NT2/D1 (cell line): Measurements from ENCODE around the gene MACF1.

DNA sequence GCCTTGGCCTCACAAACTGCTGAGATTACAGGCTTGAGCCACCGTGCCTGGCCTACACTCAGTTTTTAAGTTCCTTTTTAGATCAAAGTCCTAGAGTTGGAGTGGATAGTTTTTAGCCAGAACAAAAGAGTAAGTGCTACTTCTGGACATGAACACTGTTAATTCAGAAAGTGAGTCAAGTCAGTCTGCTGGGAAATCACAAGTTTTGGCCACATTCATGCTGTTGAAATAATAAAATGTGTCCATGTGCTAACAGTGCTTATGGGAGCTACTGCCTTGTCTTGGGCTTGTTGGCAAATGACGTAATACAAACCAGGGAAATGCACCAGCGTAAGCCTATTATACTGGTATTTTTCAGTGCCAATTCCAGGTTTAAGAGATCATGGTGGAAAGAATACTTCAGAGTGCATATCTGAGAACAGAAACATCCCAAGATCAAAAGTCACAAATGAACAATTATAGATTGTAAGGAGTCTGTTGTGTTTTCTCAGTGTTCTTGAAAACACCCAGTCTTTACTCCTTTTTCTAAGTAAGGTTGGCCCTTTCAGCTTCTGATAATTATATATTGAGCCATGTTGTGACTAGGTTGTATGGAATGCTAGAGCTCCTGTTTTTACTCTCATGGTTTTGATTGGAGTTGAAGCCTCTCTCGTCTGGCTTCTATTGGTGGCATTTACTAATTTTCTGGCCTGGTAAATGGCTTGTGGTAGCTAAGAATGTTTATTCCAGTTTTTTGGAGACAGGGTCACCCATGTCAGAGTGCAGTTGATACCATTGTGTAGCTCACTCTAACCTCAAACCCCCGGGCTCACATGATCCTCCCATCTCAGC, 84.5 kb downstream of the NDUFS5 start:
- RRBS, 2 experiments = no CpG with 5 or more reads among the region's 5 CpGs

DNA sequence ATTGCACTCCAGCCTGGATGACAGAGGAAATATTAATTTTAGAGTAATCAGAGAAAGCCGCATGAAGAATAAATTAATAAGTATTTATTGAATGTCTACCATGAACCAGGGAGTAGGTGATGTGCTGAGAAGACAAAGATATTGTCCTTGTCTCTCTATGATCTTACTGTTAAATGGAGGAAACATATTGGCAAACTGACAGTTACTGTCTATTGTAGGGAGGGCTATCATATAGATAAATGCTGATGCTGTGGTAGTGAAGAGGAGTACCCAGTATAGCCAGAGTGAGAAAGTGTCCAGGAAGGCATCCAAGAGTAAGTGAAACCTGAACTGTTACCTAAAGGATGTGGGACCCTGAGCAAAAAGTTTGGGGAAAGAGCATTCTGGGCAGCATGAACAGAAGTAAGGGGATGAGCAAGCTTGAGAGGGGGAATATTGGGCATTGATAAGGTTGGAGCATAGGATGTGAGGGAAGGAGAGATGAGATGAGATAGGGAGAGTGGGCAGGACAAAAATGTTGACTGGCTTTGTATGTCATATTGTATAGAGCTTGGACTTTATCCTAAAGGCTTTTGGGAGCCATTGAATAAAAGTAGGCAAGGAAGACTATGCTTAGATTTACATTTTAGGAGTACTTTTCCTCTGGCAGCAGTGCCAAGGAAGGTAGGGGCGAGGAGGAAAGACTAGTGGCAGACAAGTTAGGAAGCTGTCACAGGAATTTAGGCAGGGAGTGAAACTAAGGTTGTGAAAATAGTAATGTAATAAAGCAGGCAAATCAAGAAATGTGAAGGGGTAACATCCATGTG, 88.6 kb downstream of the NDUFS5 start:
- RRBS, 2 experiments = no CpG with 5 or more reads among the region's 2 CpGs

GRCh38 chr1:39141678-39142649, 62.5 kb upstream of the MACF1 start:
- RRBS, 2 experiments = no CpG with 5 or more reads among the region's 2 CpGs

DNA sequence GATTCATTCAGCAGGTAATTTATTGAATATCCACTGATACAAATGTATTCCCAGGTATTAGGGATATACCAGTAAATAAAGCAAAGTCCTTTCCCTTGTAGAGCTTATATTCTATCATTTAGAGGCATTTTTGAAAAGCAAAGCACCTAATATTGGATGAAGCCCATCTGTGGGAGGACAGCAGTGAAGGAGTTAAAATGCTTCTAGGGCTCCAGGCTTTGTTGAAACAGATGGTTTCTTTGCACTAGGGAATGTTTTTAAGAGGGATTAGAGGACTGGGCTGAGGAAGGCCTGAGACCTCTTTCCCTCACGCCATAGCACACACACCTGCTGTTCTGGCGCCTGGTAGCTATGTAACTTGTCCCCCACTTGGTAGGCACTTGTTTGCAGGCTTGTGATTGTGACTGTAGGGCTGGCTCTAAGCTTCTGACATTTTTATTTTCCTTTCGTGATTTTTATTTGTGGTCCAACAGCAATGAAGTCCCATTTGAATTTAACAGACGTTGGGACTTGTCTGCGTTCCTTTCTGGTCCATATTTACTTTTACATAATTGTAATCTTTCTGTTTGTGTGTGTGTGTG, 33.8 kb upstream of the MACF1 start:
- RRBS, 2 experiments = no CpG with 5 or more reads among the region's 5 CpGs

DNA sequence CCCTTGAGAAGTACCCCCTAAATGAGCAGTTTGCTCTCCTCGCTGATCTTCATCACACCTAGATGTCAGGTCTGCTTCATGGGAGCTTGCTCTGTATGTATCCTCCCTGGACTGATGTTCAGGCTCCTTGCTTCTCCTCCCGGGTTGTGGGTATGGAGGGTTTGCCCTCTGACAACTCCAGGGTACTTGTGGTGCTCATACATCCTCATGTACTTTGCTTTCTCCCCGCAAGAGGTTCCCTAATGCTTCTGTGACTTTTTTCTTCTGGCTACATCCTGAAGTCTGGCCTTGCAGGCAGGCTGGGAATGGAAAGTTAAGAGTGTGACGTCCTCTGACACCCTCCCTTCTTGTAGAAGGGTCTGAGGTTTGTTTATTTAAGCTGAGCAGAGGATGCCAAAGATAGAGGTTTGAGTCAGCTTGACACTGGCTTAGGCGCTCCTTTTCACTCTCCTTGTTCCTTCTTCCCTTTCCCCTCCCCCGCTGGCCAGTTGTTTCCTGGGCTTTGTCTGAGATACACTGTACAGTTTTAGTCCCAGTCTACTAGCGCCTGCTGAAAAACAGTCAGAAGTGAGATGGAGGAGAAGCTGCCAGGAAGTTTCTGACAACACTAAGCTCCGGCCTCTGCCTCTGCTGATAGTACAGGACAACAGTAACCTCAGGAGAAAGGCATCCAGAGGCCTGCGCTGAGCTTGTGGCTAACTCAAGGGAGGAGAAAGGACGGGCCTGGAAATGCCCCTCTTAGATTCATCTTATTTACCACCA, at the start of gene MACF1:
MACF1 (plus strand) TSS at position 402 of the 762 bp plus-strand sequence.
- RRBS, 2 experiments = no CpG with 5 or more reads among the region's 10 CpGs

GRCh38 chr1:39357338-39358009, 134.0 kb upstream of the BMP8A start:
- RRBS, 2 experiments = no CpG with 5 or more reads among the region's 5 CpGs

DNA sequence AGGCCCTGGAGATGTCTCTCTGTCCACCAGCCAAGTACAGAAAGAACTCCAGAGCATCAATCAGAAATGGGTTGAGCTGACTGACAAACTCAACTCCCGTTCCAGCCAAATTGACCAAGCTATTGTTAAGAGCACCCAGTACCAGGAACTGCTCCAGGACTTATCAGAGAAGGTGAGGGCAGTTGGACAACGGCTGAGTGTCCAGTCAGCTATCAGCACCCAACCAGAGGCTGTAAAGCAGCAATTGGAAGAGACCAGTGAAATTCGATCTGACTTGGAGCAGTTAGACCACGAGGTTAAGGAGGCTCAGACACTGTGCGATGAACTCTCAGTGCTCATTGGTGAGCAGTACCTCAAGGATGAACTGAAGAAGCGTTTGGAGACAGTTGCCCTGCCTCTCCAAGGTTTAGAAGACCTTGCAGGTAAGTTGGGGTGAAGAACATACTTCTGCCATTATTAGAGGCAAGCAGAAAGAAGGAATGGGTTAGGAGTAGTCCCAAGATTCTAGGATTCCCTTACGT, 105.9 kb upstream of the BMP8A start:
- RRBS, 2 experiments = no CpG with 5 or more reads among the region's 7 CpGs

- RRBS, 2 experiments = 2 to 4% methylated on average over 19 of the region's 66 CpGs
Measured at GRCh38 chr1:39575349-39576173, 1.0 kb downstream of the PABPC4 start.

- RRBS, 2 experiments = no CpG with 5 or more reads among the region's 18 CpGs
Measured at GRCh38 chr1:39645972-39647412, 7.0 kb upstream of the HEYL start.

- RRBS, 2 experiments = 76 to 78% methylated on average over 4 of the region's 4 CpGs
Measured at GRCh38 chr1:39680837-39681202, 8.9 kb upstream of the NT5C1A start.

GRCh38 chr1:39852538-39852893, 30.8 kb downstream of the TRIT1 start:
- RRBS, 2 experiments = no CpG with 5 or more reads among the region's 5 CpGs

GRCh38 chr1:39882474-39883392, 571 bp downstream of the TRIT1 start:
- RRBS, 2 experiments = 1% methylated on average over 6 of the region's 33 CpGs

DNA sequence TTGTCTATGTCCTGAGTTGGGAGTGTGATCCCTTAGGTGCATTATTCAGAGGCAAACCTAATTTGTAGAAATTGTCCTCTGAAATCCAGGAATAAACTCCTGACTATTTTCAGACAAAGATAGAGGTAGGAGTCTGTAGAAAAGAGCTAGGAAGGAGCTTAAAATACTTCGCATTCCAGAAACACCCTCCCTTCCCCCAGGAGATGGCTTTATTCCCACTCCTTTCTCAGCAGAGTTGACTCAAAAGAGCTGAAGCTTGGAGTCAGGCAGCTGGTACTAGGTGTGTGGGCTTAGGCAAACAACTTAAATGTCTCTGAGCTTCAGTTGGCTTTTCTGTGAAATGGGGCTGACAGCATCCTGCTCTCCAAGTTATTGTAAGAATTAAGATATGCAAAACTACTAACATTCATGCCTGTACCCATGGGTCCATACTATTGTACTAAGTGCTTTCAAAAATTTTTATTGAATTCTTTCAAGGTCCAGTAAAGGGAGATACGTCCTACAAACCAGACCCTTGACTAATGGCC, 8.5 kb downstream of the MYCL start:
- RRBS, 2 experiments = no CpG with 5 or more reads among the region's 2 CpGs

DNA sequence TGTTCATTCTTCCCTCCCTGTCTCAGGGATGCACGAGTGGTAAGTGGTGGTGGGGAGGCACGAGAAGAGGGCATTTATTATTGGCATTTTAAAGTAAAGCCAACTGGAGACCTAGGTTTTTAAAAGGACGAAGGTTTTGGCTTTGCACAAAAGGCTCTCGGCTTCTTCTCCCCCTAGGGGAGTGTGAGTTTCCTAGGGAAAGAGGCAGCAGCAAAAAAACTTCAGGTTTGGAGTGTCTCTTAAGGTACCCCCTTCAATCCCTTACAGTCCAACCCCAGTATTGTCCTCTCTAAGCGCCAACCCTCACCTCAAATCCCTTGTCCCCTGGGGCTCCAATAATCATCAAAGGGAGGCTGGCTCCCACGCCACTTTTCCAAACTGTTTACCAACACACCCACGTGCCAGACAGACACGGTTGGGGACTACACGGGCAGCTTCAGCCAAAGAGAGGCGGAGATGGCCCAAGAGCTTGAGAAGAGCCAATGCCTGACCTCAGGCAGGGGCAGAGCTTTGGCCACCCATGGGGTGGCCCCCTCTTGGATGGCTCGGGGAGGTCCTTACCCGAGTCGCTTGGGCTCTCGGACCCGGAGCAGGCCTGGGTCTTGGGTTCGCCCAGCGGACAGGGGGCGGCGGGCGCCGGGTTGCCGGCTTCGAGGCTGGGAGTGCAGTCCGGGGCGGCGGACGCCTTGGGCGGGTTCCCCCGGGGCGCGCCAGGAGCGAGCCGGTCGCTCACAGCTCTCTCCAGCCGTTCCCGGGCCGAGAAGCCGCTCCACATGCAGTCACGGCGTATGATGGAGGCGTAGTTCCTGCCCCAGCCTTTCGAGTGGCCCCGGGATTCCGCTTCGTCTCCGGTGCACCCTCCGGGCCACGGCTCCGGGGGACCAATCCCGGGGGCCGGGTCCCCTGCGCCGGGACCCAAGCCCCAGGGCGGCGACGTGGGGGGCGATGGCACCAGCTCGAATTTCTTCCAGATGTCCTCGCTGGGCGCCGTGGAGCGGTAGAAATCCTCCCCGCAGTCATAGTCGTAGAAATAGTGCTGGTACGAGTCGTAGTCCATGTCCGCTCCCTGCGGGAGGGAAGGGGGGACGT, 995 bp downstream of the MYCL start:
- RRBS, 2 experiments = 1 to 2% methylated on average over 15 of the region's 69 CpGs

DNA sequence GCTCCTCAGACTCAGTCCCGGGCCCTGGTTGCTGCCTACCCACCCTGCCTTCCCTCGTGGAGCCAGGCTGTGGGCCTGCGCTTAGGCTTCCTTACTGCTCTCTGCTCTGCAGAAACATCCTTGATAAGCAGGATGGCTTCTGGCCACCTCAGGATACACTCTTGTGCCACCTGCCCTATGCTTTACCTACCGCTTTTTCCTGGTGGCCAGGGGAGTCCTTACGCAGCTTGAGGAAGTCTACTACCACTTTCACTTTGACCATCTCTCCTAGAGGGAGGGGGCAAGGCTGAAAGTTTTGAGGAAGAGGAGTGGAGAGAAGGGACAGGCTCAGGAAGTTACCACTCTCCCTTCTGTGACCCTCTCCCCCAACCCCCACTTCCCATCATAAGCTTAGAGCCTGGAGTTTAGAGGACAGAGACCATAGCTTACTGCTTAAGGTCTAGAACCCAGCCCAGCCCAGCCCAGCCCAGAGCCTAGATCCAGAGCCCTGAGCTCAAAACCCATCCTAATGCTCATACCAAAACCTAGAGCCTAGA, 18.2 kb upstream of the MFSD2A start:
- RRBS, 2 experiments = no CpG with 5 or more reads among the region's 5 CpGs

- RRBS, 2 experiments = no CpG with 5 or more reads among the region's 24 CpGs
Measured at GRCh38 chr1:39955765-39956560, 1.0 kb downstream of the MFSD2A start.

DNA sequence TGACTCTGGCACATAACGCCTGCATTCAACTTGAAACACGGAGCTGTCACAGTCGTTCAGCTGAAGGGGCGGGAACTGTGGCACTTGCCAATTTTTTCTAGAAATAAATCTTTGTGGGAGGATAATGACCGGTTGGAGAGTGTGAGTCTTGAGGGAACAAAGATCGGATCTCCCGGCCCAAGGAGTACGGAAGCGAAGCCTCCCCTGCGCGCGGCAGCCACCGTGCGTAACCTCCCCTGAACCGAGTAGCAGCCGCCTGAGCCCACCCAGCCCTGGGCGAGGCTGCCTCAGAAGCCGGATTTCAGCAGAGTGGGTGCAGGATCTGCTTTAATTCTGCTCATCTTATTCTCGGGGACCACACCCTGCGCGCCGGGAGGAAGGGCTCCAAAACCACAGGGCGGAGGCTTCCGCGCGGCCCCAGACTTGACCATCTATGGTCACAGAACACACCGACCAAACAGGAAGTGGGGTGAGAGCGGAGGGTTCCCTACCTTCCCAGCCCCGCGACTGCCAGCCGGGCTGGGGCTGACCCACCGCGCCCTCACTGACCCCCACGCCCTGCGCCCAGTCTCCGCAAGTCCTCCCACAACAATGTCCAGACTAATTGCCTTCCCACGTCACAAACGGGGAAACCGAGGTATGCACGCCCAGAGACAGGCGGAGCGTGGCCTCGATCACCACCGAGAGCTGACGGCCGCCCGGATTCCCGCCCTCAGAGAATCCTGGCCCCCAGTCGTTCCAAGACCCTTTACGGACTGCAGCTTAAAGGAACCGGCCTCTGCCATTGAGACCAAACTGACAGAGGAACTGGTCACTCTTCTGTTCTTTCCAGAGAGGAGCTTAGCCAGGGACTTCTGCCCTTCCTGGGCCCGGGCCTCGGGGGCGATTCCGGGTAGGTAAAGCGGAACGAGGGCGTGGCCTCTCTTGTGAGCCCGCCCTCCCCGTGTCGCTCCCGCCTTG, 673 bp upstream of the CAP1 start:
- RRBS, 2 experiments = 1 to 2% methylated on average over 14 to 15 of the region's 62 CpGs

GRCh38 chr1:40042254-40042889, 1.8 kb downstream of the CAP1 start:
- RRBS, 2 experiments = 100% methylated on average over 2 of the region's 4 CpGs

- RRBS, 2 experiments = no CpG with 5 or more reads among the region's 5 CpGs
Measured at GRCh38 chr1:40072056-40073143, 24.7 kb downstream of the PPT1 start.